Hair follicle dermal papilla cell (primary cell): Measurements from ENCODE around the gene TSPAN33.

- CAGE, long polyA plus RNA, result no peak
Observed at GRCh38 chr7:127977305-127978391, 53.6 kb downstream of the LRRC4 start.

- CAGE, long polyA plus RNA, result no peak
Observed at GRCh38 chr7:128056036-128056802, 25.0 kb upstream of the LRRC4 start.

- CAGE, long polyA plus RNA, result no peak
Observed at GRCh38 chr7:128103233-128104504, 72.4 kb upstream of the LRRC4 start.

DNA sequence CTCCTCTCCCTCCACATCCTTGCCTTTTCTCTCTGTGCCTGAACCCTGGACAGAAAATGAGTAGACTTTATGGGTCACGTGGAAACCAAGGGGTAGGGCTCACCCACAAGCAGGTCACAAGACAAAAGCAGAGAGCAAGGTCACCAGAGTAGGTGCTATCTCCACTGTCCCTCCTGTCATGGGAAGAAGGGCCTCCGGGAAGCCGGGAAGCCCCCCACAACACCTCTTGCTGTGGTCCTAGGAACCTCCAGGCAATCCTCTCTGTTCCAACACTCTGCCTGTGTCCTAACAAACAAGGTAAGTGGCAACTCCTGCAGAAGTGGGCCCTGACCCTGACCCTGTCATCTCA is 23.9 kb downstream of the LEP start:
- CAGE, long polyA plus RNA, result no peak

GRCh38 chr7:128755747-128756833 is 16.9 kb downstream of the CALU start:
- CAGE, long polyA plus RNA, result no peak

- CAGE, long polyA plus RNA, result no peak
Observed at GRCh38 chr7:128781026-128781690, 5.6 kb upstream of the OPN1SW start.

DNA sequence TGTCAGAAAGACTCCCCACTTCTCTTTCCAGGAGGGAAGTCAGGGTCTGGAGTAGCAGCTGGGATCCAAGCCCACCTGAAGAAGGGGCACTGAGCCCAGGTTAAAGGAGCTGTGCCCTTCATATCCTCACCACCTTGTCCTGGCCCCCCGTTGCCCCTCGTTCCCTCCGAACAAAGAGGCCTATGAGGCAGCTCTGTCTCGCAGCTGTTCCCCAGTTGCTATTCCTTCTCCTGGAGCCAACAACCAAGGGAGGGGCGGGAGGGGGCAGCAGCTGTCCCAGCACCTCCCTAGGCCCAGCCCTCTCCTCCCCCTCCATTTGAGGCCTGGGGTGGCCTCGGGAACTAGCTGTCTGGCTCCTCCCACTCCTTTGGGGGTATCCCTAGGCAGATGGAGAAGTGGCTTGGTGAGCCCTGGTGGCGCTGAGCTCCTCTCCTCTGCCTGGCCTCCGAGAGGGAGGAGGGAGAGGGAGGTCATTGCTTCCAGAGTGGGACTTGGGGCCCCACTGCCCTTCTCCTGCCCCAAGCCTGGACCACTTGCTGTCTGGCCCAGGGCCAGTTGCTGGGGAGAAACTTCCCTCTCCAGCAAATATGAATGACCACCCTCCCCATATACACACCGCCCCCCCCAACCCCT is 2.9 kb downstream of the FLNC start:
- CAGE, long polyA plus RNA, result no peak

- CAGE, long polyA plus RNA, result no peak
Observed at GRCh38 chr7:128844331-128844683, 14.1 kb downstream of the FLNC start.

- CAGE, long polyA plus RNA, result no peak
Observed at GRCh38 chr7:128857834-128858265, 4.8 kb upstream of the ATP6V1F start.

DNA sequence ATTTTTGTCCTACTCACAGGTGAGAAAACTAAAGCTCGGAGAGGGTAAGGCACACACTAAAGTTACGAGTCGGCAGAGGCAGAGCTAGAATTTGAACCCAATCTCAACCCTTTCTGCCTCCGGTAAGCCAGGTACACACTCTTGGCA is 603 bp downstream of the ATP6V1F start:
- CAGE, long polyA plus RNA, result no peak

DNA sequence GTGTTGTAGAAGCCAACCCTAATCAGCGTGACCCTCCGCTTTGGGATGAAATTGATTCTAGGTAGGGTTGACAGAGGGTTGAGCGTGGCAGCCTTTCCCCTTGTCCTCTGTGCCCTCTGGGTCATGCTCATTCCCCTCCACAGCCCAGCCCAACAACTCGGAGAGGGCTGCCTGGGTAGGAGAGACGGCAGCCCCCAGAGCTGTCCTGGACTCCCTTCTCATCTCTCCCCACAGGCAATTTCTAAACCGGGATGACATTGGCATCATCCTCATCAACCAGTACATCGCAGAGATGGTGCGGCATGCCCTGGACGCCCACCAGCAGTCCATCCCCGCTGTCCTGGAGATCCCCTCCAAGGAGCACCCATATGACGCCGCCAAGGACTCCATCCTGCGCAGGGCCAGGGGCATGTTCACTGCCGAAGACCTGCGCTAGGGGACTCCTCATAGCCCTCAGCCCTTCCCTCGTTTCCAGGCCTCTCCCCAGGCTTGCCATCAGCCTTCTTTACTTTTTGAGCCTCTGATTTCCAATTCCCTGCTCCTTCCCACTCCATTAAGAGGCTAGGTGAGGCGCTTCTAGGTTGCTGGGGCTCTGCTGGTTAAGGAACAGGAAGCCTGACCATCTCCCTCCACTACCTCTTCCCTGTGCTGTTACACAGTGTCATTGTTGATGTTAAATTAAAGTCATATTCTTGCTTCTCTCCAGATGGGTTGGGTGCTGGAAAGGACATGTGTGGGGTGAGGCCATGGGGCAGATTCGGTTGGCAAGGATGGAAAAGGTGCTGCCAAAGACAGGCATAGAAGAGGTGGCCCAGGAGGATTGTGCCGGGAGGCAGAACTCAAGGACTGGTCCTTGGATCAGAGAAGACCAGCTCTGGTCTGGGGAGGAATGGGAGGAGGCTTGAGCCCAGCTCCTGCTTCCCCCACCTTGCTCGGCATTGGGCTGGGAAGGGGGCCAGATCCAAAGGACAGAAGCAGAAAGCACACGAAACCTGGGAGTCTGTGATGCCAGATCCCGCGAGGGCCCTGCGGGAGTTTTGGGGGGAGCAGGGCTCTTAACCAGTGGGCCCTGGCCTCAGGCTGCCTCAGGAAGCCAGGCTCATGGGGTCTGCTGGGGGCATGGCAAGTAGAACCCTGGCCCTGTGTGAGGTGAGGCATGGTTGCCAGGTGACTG is 600 bp upstream of the ATP6V1FNB start:
- CAGE, long polyA plus RNA, result no peak

DNA sequence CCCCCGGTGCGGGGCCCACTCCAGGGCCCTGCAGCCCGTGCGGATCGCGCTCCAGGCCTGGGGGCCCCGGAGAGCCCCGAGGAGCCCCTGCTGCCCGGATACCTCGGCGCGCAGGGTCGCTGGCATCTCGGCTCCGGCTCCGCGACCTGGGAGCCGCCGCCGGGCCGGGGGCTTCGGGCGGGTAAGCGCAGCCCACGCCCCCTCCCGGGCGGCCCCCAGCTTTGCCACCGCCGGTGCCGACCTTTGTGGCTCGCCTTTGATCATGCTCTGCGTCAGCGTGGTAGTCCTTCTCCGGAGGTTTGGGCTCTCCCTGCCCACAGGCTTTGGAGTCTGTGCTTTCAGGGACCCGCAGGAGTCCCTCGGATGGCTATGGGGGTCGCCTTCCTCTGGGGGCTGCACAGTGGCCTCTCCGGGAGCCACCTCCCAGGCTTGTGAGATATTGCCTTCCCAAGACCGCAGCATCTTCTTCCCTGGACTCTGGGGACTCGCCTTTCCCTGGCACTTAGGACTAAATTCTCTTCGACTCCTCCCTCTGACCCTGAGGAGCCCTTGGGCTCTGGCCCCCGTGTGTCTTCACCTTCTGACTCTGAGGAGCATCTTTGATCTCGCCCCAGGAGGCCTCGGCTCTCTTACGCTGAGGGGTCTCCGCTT is 3.8 kb downstream of the ATP6V1FNB start:
- CAGE, long polyA plus RNA, result no peak

DNA sequence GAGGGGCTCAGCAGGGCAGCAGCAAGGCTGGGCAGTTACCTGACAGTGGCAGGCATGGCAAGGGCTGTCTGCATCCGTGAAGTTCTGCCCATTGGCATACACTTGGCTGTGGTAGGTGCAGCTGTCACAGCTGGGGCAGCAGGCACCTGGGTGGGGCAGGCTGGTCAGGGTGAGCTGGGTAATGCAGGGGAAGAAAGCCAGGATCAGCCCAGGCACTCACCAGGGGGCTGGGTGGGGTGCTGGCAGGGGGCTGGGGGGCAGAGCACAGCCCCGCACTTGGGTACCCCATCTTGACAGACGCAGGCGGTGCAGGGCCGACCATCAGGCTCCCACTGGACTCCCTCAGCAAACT is 17.9 kb downstream of the KCP start:
- CAGE, long polyA plus RNA, result no peak

GRCh38 chr7:128902845-128903675 is 7.4 kb downstream of the KCP start:
- CAGE, long polyA plus RNA, result no peak

DNA sequence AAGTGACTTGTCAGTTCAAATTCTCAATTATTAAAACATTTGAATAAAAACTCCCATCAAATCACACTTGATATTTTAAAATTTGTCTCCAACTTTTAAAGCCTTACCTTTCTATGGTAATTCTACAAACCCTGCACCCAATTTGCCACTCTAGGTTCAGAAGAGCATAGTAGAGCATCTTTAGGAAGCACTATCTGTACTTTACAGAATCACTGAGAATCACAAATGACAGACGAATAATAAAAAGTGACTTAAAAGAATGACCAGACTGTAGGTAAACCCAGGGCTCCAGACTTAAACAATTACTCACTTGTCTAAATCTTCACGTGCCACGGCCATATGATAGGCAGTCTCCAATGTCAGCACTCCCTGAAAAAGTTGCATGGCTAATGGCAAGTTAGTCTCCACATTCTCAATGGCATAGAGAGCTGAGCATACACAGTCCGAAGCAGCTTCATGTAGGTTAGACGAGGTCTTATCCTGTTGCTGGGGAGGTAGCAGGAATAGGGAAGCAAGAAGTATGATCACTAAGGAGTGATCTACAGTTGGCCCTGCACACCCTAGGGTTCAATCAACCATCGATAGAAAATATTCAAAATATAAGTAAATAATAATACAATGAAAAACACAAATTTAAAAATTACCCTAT is 54.0 kb downstream of the TNPO3 start:
- CAGE, long polyA plus RNA, result no peak

DNA sequence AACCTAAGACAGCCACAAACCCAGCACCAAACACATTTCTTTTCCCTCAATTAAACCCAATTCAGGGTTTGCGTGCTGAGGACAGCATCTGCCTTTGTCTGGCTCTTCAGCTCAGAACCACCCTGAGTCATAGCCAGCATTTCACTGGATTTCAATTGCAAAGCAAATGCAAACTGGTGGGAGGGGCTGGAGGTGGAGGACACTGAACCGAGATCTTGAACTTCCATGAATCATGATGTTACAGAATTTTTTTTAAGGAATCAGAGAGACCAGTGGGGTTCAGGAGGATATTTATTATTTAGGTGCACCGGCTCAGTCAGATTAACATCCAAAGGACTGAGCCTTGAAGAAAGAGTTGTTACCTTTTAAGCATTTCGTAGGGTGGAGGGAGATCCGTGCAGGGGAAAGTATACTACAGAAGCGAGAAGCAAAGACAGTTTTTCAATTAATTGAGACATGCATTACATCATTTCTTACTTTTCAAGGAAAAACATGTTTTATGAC is 12.1 kb upstream of the TNPO3 start:
- CAGE, long polyA plus RNA, result no peak

- CAGE, long polyA plus RNA, result no peak
Observed at GRCh38 chr7:129110584-129111223, 33.8 kb upstream of the TSPAN33 start.

DNA sequence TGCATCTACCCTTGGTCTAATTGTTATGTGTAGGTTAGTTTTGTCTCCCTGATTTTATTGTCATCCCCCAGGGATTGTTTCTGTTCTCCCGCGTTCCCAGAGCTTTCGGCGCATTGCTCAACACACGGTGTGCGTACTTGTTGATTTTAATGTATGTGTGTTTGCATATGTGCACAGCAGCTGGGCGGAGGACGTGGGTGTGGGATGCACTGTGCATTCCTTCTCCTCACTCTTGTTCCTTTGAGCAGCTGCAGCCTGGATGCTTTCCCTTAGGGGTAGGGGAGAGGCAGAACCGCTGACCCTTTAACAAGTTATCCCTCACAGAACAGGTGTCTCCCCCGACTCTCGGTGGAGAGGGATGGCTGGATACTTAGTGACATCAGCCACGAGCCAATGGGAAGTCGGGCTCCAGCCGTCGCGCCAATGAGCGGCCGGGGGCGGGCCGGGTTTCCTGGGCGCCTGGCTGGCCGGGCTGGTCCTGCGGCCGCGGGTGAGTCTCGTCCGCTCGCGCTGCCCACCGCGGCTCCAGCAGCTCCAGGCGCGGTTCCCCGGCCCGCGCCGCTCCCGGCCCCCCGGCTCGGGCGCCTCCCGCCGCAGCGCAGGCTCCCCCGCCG is at the start of gene TSPAN33:
TSS of gene TSPAN33 (plus strand) at position 452 of the 614 bp plus-strand sequence.
- CAGE, long polyA plus RNA, result no peak

DNA sequence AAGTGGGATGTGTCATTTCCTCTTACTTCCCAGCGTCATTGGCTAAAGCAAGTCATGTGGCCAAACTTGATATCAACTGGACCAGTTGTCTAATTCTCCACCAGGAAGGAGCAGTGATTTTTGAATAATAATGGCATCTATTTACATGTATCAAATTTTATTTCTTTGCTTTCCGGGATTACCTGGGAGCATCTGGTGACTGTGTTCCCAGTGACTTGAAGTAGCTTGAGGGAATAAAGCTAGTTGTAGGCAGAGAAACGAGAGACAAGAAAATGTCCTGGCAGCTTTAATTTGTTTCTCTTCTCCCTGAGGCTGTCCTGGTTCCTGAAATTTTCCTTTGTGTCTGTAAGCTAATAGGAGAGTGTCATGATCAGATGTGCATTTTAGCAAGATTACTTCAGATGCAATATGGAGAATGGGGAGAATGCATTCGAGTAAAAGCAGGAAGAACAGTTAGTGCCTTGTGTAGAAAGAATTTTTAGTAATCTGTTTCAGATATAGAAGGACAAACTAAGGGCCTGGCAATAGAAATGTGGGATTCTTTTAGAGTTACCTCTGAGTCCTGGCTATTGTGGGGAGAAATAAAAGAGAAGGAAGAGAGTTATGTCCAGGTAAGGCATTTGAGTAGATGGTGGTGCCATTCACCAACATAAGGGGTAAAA is 38.6 kb downstream of the AHCYL2 start:
- CAGE, long polyA plus RNA, result no peak

- CAGE, long polyA plus RNA, result no peak
Observed at GRCh38 chr7:129396837-129397411, 37.3 kb upstream of the STRIP2 start.